Lung (tissue), 4 donors: Measurements from ENCODE around the genes XIRP2, NOSTRIN and DHRS9.

DNA sequence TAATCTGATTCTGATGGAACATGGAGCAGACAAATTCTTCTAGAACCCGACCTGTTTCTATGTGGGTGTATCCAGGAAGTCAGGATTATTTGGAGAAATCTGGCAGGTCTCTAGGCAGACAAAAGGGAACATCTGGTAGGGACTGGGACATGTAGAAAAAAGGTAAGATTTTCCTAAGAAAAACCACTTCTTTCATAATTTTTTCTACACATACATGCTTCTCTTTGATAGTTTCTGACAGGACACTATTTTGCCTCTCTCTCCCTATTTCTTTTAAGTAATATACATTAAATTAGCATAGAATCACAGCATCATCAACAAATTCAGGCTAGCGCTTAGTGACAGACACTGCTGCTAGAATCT is at the start of gene XIRP2:
Gene XIRP2 (plus strand): TSS at position 85 of the 363 bp plus-strand sequence.
- PRO-cap = no peak
- RAMPAGE, long total RNA = no peak
- RRBS = no CpG with 5 or more reads among the region's 2 CpGs

DNA sequence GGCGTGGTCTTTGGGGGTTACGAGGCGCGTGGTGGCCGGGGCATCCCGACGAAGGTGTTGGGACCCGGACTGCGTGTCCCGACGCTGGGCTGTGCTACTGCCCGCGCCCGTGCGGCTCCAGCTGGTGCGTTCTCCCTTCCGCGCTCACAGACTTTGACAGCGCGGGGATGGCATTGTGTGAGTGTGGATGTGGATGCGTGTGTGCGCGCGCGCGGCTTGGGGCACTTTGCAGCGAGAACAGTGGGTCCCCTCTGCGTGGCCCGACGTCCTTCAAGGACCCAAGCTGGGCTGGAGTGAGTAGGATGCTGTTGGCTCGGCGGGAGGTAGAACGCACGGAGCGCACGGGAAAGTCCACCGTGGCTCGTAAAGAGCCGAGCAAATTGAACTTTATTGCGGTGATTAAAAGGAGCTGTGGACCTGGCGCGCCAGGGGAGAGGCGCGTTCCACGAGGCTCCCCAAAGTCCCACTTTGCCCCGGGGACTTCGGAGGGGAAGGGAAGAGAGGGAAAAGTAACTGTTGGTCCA is 640 bp downstream of the B3GALT1 start:
- PRO-cap = no peak
- RAMPAGE, long total RNA = no peak
- RRBS = 2% methylated on average over 5 of the region's 47 CpGs

- PRO-cap = no peak
- RAMPAGE, long total RNA = no peak
- RRBS = no CpG with 5 or more reads among the region's 4 CpGs
Observed at GRCh38 chr2:167969756-167970286, 277.6 kb downstream of the STK39 start.

- PRO-cap = no peak
- RAMPAGE, long total RNA = no peak
- RRBS = no CpG with 5 or more reads among the region's 5 CpGs
Observed at GRCh38 chr2:168179420-168179964, 67.9 kb downstream of the STK39 start.

- PRO-cap = no peak
- RAMPAGE, long total RNA = no peak
- RRBS = no CpG with 5 or more reads among the region's 6 CpGs
Observed at GRCh38 chr2:168220786-168221377, 26.5 kb downstream of the STK39 start.

DNA sequence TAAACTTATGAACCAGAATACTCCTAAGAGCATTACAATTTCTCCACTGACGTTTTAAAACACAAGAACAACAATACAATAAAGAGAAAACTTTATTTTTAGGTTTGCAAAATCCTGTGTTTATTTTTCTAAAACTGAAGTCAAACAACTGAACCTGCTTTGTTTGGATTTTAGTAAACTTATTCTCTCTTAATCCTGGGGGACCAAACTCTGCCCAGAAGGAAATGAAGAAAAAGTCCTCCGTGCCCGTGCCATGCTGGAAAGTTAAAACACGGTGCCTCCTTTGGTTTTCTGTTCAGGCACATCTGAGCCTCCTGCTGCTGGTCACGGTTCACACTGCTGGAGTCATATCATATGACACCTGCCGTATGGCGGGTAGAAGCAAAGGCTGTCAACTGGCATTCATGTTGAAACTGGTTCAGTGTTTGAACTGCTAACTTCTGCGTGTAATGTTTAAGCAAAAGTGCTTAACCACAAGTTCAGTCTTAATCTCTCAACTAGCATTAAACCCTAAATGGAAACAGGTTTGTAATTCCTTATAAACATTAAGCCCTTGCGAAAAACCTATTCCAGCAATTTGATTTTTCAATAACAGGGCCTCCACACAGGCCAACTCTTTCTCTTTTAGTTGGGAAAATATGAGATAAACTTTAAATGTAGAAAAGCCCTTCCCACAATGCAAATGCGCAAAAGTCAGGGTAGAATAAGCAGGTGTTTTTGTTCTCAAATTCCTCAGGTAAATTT is 3.1 kb downstream of the STK39 start:
- PRO-cap = no peak
- RAMPAGE, long total RNA = no peak
- RRBS = no CpG with 5 or more reads among the region's 10 CpGs

GRCh38 chr2:168456825-168457321 is 801 bp downstream of the CERS6 start:
- PRO-cap = no peak
- RAMPAGE, long total RNA = no peak
- RRBS = 2% methylated on average over 25 of the region's 40 CpGs

- PRO-cap = no peak
- RAMPAGE, long total RNA = no peak
- RRBS = no CpG with 5 or more reads among the region's 3 CpGs
Observed at GRCh38 chr2:168480319-168480838, 24.3 kb downstream of the CERS6 start.

- PRO-cap = no peak
- RAMPAGE, long total RNA = no peak
- RRBS = no CpG with 5 or more reads among the region's 6 CpGs
Observed at GRCh38 chr2:168501499-168502174, 45.6 kb downstream of the CERS6 start.

GRCh38 chr2:168518398-168519226 is 62.5 kb downstream of the CERS6 start:
- PRO-cap = no peak
- RAMPAGE, long total RNA = no peak
- RRBS = no CpG with 5 or more reads among the region's 6 CpGs

- PRO-cap = no peak
- RAMPAGE, long total RNA = no peak
- RRBS = no CpG with 5 or more reads among the region's 8 CpGs
Observed at GRCh38 chr2:168547590-168547930, 91.5 kb downstream of the CERS6 start.

GRCh38 chr2:168576497-168577915 is 120.9 kb downstream of the CERS6 start:
- PRO-cap = no peak
- RAMPAGE, long total RNA = no peak
- RRBS = no CpG with 5 or more reads among the region's 13 CpGs

GRCh38 chr2:168650010-168650374 is 152.4 kb upstream of the NOSTRIN start:
- PRO-cap = no peak
- RAMPAGE, long total RNA = no peak
- RRBS = no CpG with 5 or more reads among the region's 2 CpGs

GRCh38 chr2:168802265-168802763 is at the start of gene NOSTRIN:
Gene NOSTRIN, plus strand, starts transcription at chr2:168802637.
- PRO-cap = no peak
- RAMPAGE, long total RNA = no peak
- RRBS = 20% methylated on average over 2 of the region's 10 CpGs

DNA sequence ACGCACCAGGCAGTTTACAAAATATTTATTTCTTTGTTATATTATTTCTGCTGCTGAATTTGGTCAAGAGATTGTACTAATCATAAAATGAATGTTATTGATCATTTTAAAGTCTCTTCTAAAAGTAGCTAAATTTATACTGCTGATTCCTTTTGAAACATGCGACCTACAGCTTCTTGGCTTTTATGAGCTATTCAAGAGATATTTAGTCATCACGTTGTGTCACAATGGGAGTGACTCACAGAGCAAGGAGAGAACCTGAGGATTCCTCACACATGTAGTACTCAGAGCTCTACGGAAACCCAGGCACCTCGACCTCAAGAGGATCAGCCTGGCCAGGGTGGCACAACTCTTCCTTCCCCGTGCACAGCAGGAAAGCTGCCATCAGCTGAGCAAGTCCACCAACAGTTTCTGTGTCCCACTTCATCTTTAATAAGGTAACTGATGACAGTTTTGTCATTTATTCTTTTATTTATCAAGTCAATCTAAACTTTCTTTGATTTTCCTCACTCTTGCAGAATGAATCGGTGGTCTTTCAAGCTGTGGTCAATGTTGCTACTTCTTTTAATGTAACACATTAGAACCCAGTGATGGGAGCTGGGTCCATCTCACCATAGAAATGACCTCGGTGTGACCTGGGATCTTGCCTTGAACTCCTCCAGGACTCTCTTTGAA is at the start of gene DHRS9:
Gene DHRS9 (plus strand): TSS at position 283 of the 675 bp plus-strand sequence.
- PRO-cap = no peak
- RAMPAGE, long total RNA = no peak
- RRBS = no CpG with 5 or more reads among the region's 8 CpGs

GRCh38 chr2:169074043-169075003 is 5.0 kb downstream of the DHRS9 start:
- PRO-cap = no peak
- RAMPAGE, long total RNA = no peak
- RRBS = no CpG with 5 or more reads among the region's 9 CpGs

GRCh38 chr2:169107932-169108289 is 38.5 kb downstream of the DHRS9 start:
- PRO-cap = no peak
- RAMPAGE, long total RNA = no peak

DNA sequence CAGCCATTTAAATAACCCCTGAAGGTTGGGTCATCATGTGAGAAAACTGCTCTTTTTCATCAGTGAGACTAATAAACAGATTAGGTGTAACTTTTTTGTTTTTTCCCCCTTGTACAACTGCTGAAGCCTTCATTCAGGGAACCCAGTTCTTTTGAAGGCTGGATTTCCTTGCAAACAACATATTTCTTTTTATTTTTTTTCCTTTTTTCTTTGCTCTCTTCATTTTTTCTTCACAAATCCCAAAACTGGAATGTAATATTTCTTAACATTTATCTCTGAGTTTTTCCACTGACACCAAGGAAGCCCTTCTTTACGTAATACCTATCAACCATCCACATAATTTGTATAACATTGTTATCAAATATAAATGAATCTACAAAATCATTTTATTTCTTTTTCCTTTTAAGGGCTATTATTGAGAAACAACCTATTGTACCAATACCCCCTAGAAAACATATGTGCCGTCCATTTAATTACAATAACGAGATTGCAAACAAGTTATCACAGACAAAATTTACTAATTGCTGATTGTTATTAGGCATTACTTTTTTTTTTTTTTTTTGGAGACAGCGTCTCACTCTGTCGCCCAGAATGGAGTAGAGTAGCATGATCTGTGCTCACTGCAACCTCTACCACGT is 3.4 kb downstream of the FASTKD1 start:
- PRO-cap = no peak
- RAMPAGE, long total RNA = no peak
- RRBS = no CpG with 5 or more reads among the region's 6 CpGs

DNA sequence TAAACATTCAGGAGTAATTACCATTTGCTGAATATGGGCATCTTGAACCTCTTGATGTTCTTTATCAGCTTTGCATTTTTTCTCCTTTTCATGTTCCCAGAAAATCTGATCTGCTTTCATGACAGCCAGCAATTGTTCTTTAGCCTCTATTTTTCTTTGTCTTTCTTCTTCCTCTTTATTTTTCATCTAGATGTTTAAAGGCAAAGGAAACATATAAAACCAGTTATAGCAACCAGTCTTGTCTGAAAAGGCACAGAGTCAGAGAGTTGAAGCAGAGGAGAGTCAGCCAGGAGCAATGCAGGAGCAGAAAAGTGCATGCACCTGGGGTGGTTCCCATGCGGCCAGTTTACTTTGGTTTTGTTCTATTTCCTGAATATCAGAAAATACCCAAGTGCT is 45.0 kb downstream of the CFAP210 start:
- PRO-cap = no peak
- RAMPAGE, long total RNA = no peak
- RRBS = no CpG with 5 or more reads among the region's 1 CpG

GRCh38 chr2:169828322-169828974 is 1.2 kb downstream of the UBR3 start:
- PRO-cap = no peak
- RAMPAGE, long total RNA = no peak
- RRBS = no CpG with 5 or more reads among the region's 11 CpGs